Tongue (tissue), 2 donors: ENCODE data around the genes RNASEH2A, MAST1, KLF1, NACC1 and STX10.

DNA sequence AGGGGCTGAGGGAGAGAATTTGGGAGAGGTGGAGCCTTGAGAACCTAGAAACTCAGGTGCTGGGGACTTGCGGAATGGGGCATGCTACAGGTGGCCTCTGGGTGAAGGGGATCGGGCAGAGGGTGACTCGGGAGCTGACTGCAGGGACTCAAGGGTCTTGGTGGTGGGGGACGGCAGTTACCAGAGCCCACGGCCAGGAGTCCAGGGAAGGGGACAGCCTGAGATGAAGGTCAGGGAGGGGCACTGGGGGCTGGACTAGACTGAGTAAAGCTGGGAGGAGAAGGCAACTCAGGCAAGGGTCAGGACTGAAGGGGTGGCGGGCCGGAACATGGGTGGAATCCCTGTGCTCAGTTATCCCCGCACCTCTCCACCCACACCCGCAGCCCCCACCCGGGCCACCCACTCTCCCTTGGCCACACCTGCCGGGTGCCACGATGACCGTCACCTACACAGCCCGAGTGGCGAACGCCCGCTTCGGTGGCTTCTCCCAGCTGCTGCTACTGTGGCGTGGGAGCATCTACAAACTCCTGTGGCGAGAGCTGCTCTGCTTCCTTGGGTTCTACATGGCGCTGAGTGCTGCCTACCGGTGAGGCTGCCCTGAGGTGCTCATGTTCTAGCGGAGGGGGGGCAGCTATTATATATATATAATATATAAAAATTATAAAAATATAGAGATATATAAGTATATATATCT lies 715 bp downstream of the BEST2 start:
- RAMPAGE, long total RNA, result no peak

GRCh38 chr19:12764815-12765400 lies 10.4 kb downstream of the HOOK2 start:
- RAMPAGE, long total RNA, result no peak

DNA sequence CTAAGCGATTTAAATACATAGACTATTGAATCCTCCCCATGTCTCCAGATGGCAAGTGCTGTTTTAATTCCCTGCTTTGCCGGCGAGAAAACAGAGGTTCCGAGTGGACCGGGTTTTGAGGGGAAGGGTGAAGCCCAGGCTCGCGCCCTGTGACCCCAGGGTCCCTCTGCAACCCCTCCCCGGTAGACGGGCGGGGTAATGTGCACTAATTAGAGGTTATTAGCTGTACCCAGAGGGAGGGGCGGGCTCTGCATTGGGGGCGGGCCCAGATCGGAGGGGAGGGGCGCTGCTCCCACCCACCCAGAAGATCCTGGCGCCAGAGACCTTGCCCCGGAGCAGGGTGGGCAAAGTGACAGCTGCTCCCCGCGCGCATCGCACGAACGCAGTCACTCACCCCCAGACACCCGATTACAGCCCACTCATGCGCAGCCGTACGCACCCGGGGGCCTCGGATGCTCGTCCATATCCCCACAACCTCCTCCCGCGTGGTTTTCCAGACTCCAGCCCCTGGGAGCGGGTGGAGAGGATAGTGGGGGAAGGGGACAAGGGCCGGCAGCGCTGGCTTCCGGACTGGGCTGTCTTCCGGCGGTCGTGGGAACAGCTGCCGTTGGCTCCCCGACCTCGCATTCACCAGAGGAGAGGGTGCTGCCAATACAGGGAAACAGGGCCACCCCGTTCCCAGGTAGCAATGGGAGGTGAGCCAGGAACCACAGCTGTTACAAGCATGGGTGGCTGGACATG lies 2.7 kb upstream of the HOOK2 start:
- RAMPAGE, long total RNA, result no peak

DNA sequence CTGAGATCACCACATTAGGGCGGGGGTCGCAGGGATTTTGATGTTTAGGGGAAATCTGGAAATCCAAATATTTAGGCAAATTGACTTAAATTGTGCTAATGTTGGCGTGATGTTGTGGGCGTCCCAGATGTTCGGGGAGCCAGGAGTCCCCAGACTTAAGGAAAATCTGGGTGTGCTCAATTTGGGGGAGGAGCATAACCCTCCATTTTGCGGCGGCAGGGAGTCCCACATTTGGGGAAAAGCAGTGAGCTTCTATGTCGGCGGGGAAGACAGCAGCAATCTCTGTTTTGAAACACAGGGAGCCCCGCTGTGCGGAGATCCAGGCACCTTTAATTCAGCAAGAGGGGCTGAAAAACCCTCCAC lies 3.3 kb upstream of the HOOK2 start:
- RAMPAGE, long total RNA, result no peak

DNA sequence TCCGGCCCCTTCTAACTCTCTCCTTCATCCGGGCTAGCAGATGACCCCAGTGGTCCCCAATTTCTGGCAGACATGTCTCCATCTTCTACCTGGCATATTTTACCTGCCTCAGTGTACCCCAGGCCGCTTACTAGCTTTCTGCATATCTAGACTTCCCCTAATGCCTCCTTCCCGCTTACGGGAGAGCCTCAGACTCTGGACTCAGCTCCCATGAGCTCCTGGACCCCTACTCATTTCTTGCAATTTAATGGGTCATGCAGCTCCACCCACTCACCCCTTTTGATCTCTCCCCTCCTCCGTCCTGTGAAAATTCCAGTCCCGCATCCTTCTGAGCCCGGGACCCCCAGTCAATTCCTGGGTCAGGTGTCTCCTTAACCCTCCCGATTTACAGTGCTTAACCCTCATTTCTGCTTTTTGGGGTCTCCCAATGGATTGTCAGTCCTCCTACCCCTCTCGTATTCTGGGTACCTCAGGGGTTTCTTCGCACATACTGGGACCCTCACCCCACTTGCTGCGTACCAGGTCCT lies 585 bp upstream of the JUNB start:
- RAMPAGE, long total RNA, result no peak

- RAMPAGE, long total RNA, result no peak
Observed at GRCh38 chr19:12791582-12791704, 157 bp downstream of the JUNB start.

DNA sequence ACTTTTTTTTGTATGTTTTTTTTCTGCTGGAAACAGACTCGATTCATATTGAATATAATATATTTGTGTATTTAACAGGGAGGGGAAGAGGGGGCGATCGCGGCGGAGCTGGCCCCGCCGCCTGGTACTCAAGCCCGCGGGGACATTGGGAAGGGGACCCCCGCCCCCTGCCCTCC lies 1.6 kb downstream of the JUNB start:
- RAMPAGE, long total RNA, result no peak

GRCh38 chr19:12806324-12807261 lies at the start of gene RNASEH2A:
Gene RNASEH2A, plus strand, starts transcription at chr19:12806584.
- RAMPAGE, long total RNA, result no peak

- RAMPAGE, long total RNA, result no peak
Observed at GRCh38 chr19:12838096-12838815, at the start of gene MAST1. Gene MAST1, plus strand, starts transcription at chr19:12838515.

DNA sequence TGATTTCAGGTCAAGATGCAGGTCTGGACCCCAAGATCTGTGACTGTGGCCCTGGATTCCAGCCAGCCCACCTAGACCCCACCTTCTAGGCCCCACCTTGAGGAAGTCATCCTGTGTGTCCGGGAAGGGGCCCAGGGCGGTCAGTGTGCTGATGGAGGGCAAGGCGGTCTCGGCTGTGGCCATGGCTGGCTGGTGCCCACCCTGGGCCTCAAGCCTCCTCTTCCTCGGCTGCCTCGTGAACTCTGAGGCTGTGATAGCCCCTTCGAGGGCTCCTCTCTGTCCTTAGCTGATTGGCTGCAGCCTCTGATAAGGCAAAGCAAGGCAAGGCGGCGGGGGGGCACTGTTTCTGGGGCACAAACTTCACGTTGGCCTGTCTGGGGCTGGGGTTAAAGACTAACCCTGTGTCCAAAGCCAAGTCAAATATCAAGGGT lies at the start of gene KLF1:
Gene KLF1 (minus strand): TSS at position 244 of the 431 bp plus-strand sequence.
- RAMPAGE, long total RNA, result no peak

DNA sequence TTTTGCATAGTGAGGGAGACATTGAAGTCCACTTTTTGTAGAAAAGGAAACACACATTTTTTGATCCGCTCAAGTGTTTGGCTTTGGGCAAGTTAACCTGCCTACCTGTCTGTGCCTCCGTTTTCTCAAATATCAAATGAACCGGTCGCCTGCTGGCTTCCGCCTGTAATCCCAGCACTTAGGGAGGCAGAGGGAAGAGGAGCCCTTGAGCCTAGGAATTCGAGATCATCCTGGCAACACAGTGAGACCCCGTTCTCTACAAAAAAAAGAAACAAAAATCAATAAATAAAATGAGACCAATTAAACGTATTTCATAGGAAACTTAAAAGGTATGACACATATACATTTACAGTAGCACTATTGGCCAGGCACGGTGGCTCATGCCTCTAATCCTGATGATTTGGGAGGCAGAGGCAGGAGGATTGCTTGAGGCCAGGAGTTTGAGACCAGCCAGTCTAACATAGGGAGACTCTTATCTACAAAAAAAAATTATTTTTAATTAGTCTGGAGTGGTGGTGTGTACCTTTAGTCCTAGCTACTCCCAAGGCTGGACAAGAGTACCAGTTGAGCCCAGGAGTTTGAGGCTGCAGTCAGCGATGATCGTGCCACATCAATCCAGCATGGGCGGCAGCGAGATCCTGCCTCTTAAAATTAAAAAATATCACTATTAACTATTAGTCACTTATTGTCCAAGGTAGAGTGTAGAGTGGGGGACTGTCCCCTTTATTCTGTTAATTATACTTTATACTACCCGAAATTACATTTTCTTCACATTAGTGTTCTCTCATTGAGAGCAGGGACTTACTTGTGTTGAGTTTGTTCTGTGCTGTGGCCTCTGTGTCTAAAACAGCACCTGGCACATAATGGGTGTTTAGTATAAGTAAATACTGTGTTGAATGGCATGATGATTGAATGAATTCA lies 1.4 kb downstream of the RAD23A start:
- RAMPAGE, long total RNA, result no peak

DNA sequence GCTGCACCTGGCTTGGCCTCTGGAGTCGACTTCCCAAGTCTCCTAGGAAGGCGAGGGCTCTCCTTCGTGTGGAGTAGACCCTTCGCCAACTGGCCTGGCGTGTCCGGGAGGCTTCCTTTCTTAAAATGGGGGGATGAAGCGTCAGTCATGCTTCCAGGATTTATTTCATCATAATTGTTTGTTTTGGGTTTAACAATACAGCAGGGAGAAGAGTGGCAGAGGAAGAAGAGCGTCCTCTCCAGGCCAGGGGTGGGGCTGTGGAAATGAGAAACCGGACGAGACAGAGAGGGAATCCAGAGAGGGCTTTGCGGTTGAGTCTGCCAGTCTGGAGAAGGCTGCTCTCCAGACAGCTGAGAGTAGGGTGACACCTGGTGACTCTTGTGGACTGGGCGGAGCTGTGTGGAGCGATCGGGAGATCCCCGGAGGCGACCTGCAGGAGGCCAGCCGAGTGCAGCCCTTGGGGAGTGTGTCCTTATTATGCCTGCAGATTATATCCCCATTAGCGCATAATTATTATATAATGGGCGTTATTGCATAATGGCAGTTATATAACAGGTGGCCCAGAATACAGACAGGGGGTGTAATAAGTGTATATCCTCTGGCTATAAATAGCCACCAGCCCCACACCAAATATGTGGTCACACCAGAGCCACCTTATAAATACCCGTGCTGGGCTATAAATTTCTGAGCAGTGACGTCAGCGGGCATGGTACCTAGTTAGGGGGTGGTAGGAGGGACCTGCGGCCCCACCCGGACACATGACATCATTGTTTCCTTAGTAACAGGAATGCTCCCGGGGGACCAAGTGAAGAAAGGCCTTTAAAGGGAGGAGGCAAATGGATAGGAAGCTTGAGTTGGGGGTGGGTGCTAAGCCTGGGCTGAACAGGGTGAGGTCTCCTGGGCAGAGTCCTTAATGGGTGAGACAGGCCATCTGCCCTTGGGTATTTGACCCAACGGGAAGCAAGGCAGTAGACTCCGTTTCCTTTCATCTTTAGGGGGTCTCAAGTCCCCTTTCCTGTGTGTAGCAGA lies 41.2 kb downstream of the NFIX start:
- RAMPAGE, long total RNA, result no peak

GRCh38 chr19:13070442-13071260 lies 32.0 kb downstream of the LYL1 start:
- RAMPAGE, long total RNA, result no peak

DNA sequence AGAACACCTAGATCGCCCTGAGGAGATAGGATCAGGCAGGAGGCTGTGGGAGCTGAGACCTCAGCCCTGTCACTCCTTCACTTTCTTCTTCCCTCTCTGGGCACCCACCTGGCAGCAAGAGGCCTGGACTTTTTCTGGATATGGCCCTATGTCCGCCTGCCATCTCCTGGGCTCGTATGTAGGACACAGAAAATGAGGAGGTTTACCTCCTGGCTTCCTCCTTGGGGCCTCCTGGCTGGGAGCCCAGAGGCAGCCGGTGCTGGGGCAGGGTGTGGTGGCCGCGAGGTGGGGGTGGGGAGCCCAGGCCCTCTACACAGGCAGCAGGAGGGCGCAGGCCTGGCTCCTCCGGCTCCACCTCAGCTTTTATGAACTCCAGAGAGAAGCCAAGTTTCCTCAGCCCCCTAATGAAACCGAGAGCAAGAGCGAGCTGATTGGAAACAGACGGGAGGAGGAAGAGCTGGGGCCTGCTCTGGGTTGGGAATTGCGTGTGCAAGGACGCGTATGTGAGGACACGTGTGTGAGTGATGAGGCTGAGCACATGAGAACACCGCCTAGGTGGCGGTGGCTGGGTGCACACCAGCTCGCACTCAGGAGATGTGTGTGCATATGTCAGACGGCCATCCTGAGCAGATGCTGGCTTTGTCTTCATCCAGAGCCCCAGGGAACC lies 23.1 kb downstream of the LYL1 start:
- RAMPAGE, long total RNA, result no peak

DNA sequence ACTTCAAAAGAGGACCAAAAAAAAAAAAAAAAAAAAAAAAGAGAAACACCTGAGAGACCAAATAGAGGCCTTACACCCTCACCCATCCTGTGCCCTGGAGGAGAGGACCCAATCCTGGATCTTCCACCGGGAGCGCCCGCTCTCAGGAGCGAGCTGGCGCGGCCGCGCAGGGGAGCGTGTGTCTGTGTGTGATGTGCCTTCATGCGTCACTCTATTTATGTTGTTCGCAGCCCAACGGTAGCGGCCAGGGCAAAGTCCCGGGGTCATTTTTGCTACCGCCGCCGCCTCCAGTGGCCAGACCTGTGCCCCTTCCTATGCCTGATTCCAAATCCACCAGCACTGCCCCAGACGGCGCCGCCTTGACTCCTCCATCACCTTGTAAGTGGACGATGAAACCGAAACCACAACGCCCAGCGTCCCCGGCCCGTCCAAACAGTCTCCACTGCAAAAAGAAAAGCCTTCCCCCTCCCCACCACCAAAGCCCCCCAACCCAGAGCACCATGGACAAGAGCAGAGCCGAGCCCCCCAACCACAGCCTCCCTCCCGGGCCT lies 14.8 kb downstream of the LYL1 start:
- RAMPAGE, long total RNA, result no peak

- RAMPAGE, long total RNA, result no peak
Observed at GRCh38 chr19:13099356-13100241, 3.1 kb downstream of the LYL1 start.

GRCh38 chr19:13117841-13118660 lies at the start of gene NACC1:
Gene NACC1, plus strand, starts transcription at chr19:13118264.
- RAMPAGE, long total RNA, result no peak

GRCh38 chr19:13118661-13119362 lies 748 bp downstream of the NACC1 start:
- RAMPAGE, long total RNA, result no peak

DNA sequence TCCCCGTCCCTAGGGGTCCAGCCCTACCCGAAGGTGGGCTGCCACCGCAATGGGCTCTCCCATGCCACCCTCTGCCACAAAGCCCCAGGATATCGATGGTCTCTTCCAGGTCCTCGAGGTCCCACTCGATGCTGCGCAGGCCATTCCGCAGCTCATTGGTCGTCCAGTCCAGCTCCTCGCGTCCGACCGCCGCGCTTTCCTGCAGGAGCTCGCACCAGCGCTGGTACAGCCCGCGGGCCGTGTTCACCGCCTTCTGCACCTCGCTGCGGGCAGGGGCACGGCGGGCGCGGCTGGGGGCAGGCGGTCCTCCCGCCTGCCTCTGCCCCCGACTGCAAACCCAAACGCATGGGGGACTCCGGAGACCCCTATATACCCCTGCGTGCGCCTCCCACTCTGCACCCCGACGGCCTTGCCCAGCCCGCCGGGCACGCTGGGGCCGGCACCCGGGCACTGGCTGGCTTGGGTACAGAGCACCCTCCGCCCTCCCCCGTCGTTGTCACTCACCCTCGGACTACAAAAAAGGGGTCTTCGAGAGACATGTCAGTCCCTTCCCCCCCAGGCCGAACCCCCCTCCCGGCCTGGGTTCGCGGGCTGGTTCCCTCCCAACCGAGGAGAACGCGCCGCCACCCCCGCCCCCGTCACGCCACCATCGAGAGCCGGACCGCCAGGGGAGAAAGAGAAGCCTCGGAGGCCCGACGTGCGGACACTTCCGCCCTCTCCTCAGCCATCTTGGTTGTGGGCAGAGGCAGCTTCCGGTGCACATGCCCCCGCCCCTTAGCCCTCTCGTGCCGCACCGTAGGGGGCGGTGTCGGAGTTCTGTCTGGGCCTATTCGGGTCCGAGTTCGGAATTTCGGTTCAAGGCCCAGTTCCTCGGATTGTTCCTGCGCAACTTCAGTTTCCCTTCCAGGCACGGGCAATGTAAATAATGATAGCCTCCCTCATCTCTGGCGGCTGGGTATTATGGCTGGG lies at the start of gene STX10:
Gene STX10 (minus strand): TSS at position 741 of the 969 bp plus-strand sequence.
- RAMPAGE, long total RNA, result no peak

GRCh38 chr19:13599942-13600403 lies 93.7 kb upstream of the CACNA1A start:
- RAMPAGE, long total RNA, result no peak